HT-29 (cell line): ENCODE measurements around a stretch of chr14.

DNA sequence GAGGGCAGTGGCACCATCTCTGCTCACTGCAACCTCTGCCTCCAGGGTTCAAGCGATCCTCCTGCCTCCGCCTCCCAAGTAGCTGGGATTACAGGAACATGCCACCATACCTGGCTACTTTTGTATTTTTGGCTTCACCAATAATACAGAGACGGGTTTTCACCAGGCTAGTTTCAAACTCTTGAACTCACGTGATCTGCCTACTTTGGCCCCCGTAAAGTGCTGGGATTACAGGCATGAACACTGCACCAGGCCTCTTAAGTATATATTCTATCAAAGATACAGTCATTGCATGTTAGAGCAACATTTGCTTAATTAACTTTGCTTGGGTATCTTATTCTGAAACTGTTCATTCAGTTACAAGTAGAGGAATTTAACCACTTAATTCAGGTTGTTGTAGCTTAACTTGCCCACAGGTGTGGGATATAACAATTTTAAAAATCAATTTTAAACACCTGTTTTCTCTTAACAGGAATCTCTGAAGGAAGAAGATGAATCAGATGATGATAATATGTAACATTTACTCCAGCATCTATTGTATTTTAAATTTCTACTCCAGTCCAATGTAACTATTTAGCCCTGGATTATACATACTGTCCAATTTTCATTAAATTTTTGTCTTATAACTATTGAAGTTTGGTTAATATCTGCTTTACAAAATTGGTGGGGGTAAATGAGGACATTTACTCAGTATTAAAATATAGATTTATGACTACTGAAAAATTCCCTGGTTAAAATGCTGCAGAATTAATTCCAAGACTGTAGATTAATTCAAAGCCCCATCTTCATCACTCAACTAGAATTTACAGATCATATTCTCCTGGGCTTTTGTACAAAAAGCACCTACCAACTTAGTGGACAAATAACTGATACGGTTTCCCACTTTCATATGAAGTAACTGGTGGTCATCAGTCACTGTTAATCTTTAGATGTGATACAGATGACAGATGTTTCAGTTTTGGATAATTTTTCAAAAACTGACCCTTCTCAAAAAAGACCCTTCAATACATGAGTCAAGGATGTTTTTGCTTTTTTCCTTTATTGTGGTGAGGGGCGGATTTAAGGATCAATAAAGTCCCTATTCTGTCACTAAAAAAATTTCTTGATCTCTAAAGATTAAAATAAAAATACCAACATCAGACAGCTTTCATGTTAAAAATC is 26.6 kb upstream of the ARID4A start:
- RAMPAGE, long total RNA = no peak

DNA sequence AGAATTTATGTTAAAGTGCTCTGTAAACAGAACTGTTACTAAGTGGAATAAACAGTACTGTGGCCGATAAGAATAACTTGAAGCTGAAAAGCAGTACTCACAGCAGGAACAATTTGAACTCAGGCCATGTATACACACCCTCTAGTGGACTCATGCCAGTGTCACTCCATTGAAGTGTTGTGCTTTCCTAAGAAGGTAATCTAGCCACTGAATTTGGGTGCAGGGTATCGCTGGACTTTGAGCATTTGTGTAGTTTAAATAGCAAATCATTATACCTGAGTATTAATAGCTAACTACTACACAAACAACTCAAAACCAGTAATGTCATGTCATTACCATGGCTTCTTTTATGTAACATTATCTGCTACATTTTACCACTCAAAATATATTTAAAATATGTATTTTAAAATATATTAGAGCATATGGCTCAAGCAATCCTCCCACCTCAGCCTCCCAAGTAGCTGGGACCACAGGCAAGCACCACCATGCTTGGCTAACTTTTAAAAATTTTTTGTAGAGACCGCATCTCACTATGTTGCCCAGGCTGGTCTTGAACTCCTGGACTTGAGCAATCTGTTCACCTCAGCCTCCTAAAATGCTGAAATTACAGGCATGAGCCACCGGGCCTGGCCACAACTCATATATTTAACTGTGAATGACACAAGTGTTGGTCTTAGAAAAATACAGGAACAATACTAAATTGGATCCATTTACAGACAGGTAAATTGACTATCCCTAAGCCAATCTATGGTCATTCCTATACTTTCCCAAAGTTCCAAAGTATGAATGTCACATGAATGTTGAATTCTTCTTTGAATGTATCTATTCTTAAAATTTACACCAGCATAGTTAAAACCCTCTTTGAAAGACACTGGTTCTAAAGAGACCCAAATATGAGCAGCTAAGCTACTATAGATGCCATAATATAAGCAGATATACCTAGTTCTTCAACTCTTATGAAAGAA is 25.5 kb upstream of the ARID4A start:
- RAMPAGE, long total RNA = no peak

DNA sequence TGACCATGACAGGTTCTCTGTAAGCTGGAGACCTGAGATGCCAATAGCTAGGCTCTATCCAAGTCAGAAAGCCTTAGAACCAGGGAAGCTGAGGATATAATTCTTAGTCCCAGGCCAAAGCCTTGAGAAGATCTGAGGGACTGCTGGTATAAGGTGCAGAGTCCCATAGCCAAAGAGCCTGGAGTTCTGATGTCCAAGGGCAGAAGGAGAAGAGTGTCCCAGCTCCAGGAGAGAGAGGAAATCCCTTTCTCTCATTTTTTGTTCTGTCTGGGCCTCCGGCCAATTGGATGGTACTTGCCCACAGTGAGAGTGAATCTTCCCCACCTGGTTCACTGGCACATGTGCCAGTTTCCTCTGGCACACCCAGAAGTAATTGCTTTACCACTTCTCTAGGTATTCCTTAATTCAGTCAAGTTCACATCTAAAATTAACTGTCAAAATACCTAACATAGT is 15.3 kb downstream of the ARID4A start:
- RAMPAGE, long total RNA = no peak

DNA sequence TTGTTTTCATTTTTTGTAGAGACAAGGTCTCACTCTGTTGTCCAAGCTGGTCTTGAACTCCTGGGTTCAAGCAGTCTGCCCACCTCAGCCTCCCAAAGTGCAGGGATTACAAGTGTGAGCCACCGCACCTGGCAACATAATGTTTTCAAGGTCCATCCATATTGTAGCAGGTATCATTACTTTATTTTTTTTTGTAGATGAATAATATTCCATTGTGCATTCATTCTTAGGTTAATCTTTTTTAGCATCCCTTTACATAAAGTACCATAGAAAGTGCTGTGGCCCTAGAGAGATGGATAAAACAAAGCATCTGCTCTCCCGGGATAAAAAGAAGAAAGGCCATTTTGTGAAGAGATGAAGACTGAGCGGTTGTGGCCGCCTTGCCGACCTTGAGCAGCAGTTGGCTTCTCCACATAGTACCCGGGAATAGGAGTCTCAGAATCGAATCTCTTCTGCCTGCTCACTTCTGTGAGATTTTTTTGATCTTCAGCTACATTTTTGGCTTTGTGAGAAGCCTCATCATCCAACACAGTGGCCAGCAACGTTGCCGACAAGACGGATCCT is 93.3 kb downstream of the KIAA0586 start:
- RAMPAGE, long total RNA = no peak

DNA sequence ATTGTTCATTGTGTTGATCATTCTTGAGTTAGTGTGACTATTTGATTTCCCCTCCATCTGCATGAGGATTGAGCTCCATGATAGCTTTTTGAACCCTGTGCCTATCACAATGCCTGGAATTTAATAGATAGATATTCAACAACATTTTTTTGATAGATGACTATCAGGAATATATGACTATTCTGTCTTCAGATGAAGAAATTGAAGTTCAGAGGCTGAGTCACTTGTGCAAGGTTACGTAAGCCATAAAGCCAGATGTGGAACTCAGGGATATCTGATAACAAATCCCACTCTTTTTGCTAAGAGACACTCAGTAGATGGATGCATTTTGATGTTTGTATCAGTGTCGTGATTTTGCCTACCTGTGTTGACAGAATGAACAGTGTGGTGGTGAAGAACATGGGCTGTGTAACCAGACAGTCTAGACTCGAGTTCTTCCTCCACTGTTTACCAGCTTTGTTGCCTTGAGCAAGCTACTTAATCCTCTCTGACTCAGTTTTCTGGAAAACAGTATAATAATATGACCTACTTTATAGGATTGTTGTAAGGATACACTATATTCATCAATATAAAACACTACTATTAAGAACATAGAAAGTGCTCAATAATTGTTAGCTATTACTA is 93.9 kb downstream of the DAAM1 start:
- RAMPAGE, long total RNA = no peak

DNA sequence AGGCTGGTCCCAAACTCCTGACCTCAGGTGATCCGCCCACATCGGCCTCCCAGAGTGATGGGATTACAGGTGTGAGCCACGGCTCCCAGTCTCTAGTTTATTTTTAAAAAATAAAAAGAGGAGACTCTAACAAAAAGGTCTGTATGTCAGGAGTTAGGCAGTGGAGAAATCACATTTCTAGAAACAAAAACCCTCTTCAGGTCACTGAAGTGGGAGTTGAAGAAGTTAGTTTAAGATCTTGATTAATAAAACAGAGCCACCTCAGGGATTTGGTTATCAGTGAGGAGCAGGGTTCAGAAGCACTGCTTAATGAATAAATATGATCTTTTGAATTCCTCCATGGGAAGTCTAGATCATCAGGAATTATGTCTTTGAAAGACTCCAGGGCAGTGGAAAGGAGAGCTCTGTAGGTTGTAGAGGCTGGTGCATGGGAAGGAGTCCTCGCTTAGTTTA is 29.7 kb upstream of the DHRS7 start:
- RAMPAGE, long total RNA = no peak

DNA sequence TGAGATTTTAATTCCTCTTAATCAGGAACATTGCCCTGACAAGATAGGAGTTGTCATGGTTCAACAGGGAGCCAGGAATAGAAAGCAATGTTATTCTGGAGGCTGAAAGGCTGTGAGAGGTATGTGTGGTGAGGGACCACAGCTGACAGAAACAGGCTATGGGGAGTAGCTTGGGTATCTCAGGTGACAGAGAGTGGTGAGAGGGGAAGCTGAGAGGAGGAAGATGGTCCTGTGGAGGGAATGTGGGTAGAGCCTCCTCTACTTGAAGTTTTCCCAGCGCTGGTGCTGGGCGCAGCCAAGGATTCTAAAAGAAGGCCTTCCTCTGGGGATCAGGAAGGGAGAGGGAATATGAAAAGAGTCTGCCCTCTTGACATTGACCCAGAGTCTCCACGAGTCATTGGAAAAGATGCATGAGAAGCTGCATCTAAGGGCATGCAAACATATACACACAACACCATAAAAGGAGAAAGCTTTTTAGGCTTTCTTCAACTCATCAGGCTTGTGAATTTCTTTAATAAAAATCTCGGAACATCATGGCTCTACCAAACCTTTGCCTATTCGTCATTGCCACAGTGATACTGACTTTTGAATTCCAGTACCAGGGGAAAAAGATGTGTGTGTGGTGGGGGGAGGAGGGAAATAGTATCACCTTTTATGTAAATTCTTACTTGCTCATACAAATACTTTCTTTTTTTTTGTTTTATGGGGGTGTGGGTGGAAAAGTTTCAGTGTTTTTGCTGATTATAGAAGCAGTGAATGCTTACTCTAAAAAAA is 39.9 kb upstream of the DHRS7 start:
- RAMPAGE, long total RNA = no peak

DNA sequence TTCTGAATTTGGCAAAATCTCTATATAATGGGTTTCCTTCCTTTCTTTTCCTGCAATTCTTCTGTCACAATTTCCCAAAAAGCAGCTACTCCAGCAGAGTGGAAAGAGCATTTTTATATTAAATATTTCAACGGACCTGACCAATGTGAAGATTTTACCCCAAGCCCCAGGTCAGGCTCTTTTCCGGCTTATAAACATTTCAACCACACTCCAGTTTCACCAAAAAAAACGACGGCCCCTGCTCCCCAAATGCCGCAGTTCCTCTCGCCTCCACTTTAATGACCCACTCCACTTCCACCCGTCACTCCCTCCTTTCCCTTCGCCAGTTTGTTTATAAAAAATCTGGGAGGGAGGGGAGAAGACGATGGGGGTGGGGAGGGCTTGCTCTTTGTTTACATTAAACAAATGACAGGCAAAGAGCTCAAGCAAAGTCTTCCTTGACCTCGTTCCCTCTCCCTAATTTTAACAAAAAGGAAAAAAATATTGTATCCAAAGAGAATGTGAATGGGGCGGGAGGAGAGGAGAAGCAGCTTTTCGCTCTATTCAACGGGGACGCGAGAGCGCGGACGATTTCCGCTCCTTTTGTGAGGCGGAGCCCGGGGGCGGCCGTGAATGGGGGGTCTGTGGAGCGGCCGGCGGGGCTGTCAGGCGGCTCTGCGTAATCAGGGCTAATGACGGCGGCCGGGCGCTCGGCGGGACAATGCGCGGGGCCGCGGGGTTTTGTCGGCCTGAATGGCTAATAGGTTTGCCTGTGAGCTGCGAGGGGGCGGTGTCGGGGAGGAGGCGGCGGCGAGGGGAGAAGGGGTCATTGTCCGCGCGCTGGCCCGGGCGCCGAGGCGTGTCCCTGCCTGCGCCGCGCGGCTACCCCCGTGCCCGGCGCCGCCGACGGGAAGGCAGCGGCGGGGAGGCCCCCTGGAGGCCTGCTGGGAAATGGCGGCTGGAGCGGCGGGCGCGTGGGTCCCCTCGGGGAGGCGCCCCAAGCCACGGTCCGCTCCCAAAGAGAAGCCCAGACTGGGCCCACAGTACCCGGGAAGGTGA is 5.6 kb downstream of the SIX6 start:
- RAMPAGE, long total RNA = no peak

GRCh38 chr14:60642069-60642879 is 7.0 kb downstream of the SIX1 start:
- RAMPAGE, long total RNA = no peak

DNA sequence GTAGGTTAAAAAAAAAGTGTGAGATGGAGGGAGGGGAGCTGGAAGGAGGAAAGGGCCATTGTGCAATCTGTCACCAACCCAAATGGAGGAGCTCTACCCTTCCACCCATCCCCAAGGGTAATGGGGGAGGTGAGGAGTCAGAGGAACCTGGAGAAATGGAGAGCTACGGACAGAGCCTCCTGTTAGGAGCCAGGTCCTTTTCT is 2.7 kb downstream of the SIX1 start:
- RAMPAGE, long total RNA = no peak

DNA sequence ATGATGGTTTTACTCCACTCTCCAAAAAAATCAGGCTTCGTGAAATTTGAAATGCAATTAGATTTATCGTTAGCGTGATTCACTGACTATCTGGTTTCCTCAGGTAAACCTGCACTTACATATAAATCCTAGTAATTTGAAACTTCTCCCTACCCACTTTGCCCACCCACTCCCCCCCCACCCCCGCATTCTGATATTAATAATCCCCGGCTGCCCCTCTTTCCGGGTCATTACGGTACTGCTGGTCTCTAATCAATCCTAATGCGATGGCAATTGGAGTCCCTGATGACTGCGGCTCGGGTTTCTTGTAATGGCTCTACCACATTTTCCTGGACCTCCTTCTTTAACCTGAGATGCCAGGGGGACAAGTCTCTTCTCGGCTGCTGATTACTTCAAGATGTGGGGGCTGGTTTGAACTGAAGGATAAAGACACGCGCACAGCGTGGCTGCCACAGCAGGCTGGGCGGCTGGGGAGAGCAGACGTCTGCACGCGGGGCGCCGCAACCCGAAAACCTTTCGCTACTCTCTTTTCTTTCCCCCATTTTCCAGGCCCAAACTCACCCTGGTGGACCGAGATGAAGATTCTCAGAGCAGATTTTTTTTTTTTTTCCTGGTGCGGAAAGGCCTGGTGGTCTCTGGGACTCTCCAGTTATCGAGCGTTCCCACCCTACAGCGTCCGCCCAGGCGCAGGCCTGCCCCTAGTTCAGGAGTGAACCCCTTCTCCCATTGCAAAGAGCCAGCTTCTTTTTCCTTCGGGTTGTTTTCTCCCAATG is 5.9 kb upstream of the SIX1 start:
- RAMPAGE, long total RNA = no peak

DNA sequence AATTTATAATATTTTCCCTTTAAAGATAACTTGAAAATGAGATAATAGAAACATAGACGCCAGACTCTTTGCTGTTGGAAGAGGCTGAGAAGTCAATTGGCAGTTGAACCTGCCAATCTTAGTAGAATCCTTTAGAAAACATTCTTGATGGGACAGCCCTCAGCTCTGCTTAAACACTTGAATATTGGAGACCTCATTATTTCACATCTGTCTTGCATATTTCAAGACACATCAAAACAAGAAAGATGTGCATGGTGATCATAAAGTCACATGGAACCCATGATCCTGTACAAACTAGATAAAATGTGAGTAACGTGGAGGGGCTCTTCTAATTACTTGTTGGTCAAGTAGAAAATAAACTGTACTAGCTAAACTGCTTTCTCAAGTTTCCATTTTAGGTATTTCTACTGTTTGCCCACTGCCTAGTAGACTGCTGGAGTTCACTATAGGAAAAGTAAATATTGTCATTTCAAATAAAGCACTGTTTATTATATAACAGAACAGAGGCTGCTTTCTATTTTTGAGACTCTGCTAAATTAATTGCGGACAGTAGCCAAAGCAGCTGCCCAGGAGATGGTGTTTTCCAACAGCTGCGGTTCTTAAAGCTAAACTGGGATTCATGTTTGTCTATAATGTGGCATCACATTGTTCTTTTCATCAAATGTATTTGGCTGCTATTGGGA is 15.7 kb upstream of the SIX1 start:
- RAMPAGE, long total RNA = no peak

GRCh38 chr14:61125930-61126600 is 145.0 kb downstream of the SLC38A6 start:
- RAMPAGE, long total RNA = no peak

GRCh38 chr14:61147945-61148542 is 133.1 kb downstream of the TMEM30B start:
- RAMPAGE, long total RNA = no peak

DNA sequence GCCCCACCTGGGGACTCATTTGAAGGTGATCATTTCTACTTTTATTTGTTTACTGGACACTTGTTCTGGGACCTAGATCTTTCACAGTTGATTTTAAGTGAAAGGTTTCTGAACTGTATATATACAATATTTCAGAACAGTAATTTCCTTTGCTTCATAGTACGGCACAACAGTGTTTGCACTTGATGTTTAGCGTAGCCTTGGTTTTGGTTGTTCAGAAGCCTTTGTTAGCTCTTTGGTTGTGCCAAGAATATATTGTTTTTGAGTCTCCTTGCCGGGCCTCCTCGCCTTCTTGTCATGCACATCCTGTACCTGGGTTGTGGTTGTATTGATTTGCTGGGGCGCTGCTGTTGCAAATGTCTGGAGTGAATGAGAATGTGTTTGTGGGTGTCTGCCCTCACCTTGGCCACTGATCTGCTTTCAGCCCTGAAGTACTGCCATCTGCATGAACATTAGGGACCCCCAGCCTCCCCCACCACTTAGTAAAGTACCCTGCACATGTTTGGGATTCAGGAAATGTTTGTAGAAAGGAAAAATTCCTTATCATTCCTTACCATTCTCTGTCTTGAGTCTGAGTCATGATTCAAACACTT is 16.4 kb downstream of the PRKCH start:
- RAMPAGE, long total RNA = no peak

GRCh38 chr14:61384987-61385786 is 63.8 kb downstream of the PRKCH start:
- RAMPAGE, long total RNA = no peak

- RAMPAGE, long total RNA = no peak
Observed at GRCh38 chr14:61406651-61407189, 85.3 kb downstream of the PRKCH start.

GRCh38 chr14:61441096-61441442 is 119.7 kb downstream of the PRKCH start:
- RAMPAGE, long total RNA = no peak

DNA sequence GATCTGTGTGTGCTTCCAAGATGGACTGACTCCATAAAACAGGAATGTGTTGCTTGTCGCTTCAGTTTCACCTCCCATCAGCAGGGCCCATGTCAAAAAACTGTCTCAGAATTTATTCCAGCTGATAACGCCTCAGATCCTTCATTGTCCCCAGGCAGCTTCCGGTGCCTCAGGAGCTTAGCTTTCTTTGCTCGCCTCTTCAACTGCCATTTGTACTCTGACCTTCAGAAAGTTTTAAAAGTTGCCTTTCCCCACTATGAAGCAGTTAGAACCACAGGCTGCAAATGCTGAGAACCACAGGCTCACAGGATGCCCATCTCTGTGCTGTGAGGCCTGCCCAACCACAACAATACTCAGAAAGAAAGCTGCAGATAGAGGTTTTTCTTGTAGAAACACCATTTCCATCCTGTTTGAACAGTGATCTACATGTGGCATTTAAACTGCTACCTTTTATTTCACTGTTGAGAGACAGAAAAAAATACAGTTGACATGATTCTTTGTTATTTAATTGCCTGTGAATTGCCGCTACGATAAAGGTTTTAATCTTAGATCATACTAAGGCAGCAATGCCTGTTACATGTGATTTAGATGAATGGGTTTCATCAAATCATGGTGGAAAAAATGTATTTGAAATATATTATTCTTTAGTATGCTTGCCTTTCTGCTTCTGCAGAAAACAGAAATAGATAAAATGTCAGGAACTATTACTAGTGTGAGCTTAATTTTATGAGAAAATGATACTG is 131.2 kb downstream of the PRKCH start:
- RAMPAGE, long total RNA = no peak

- RAMPAGE, long total RNA = no peak
Observed at GRCh38 chr14:61471970-61472803, 150.8 kb downstream of the PRKCH start.